ENCODE results near the gene KIDINS220.

DNA sequence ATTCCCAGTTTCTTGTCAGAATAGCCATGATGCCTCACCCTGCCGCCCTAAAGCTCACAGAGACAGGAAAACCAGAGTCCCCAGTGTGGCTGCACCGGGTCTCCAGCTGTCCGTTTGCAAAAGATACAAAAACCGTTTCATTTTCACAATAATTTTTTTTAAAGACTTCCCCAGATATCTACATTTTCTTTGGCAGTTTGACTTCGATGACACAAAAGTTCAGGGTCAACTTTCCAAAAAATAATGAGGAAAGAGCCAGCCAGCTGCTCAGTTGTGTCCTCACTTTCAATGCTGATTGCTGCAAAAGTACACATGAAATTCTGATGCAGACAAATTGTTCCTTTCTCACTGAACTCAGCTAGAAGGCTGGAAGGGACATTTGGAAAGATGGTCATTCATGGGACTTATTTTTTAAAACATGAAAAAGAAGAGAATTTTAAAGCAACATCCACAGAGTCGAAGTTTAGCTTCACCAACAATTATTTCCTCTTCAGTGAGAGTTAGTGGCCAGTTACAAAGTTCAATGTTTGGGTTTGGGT lies 442.9 kb upstream of the ID2 start:
- PRO-cap, 3 experiments: no peak in any of the 3 experiments
- RAMPAGE, long total RNA: no peak

DNA sequence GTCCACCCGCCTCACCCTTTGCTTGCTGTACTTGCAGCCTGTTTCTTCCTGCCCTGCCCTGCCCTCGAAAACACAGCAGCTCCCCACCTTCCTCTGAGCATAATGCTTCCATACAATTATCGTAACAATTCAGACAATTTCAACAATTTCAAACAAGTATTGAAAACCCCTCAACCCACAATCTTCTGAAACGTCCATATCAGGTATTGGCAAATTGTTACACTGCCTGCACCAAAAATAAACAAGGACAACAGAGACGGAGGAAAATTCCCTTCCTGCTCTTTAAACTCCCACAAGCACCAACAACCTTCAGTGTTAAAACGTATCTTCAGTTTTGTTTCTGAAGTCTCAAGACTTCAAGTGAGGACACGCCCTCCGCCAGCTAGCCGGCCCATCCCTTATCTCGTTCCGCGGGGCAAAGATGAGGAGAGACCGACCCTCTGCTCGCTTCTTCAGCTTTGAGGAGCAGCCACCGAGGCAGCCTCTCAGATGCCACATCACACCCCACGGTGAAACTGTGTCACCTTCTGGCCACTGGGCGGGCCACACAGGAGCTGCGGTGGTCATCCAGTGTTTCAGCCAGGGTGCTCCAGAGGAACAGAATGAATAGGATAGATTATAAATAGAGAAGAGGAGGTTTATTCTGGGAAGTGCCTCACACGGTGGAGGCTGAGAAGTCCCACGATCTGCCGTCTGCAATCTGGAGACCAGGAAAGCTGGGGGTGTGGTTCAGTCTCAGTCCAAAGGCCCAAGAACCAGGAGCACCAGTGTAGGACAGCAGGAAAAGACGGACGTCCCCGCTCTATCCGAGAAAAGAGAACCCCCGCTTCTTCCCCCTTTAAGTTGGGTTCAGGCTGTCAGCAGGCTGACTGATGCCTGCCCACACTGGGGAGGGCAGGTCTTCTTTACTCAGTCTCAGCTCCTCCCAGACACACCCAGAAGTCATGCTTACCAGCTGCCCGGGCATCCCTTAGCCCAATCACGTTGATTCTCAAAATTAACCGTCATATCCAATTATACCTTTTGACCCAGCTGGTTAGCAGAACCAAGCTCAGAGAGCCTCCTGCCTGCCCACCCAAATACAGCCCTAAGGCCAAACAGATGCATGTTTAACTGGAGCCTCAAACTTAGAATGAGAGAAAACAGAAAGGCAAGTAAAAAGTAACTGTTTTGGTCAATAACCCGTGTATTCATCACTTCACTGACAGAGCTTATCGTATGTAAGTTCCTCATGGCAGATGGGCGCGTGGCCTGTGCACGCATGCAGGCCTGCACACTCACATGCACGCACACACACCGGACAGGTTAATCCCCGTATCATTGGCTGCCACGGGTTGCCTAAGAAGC lies 399.7 kb upstream of the ID2 start:
- PRO-cap, 3 experiments: no peak in any of the 3 experiments
- RAMPAGE, long total RNA: no peak

DNA sequence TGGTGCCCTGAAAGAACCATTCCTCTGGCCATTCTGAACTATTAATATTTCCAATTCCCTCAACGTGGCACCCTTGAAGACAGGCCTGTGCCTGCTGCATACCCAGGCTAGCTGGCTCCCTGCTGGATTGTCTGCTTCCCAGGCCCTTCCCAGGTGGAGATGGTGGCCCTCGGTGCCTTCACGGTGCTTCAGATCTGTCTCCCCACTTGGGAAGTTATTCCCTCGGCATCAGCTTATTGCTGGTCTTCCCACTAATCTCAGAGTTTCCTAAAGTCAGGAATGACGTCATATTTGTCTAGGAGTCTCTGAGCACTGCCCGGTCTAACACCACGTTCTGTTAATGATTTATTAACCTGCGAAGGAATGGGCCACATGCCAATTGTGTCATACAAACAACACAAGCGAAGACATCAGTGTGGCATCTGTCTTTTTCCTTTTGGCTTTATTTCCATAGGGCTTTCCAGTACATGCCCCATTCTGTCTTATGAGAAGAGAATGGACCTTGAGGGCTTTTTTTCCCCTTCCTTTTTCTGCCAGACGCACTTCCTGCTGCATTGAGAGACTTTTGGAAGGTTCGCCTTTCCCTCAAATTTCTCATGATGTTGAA lies 269.7 kb upstream of the ID2 start:
- PRO-cap, 3 experiments: no peak in any of the 3 experiments
- RAMPAGE, long total RNA: no peak

DNA sequence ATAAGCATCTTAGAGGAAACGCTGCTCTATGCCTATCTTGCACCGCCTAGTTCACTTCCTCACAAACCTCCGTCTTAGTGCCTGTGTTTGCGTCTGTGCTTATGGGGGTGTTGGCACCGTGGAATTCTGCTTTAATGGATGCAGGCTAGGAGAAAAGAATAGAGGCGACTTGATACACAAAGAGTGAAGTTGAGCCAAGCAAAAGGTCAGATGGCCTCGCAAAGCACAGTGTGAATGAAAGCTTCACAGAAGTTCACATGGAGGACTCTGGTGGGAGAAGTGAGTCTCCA lies 255.2 kb upstream of the ID2 start:
- PRO-cap, 3 experiments: no peak in any of the 3 experiments
- RAMPAGE, long total RNA: no peak

DNA sequence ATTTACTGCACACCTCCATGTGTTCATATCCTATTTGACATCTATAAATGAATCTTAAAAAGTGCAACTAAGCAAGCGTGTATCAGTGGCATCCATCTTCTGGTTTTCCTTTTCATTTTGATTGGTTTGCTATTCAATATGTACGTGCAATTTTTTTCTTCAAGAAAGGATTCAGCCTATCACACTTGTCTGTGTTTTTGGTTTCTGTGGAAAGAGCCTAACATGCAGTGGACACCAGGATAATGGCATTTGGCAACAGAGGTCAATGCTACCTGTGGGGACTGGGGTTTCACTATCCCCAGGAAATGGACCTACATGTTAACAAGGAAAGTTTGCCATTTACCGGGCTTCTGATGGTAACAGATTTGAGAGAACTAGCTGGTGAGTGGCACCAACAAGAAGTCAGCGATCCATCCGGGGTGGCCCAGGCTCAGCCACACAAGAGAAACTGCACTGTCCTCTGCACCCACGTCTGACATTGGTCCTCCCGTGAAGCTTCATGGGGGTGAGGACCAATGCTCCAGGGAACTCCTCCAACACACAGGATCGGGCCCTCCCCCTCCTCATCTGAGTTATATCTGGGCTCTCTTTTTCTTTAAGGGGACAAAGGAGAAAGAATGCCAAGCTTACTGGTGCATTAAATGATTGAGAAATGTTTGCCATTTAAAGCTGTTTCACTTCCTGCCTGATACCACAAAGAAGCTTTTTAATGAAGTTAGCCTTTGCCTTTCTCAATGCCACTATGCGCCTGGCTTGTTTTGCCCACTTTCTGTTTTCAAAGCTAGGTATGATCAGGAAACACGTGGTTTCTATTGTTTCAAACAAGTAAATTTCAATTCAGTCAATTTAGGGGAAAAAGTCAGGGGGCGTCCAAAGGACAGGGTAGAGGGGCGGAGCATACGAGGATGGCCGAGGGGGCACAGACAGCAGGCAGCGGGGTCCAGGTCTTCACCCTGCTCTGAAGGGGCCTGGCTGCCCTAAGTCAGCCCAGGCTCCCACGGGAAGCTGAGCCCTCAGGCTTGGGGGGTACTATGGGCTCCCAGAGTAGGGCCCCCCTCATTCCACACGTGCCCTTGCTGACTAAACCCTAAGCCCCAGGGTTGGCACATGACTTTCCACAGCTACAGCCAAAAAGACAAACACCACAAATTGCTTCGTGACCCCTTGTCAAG lies 204.2 kb upstream of the ID2 start:
- PRO-cap, 3 experiments: no peak in any of the 3 experiments
- RAMPAGE, long total RNA: no peak

GRCh38 chr2:8491342-8491615 lies 190.6 kb upstream of the ID2 start:
- PRO-cap, 3 experiments: no peak in any of the 3 experiments
- RAMPAGE, long total RNA: no peak

GRCh38 chr2:8515975-8516313 lies 165.9 kb upstream of the ID2 start:
- PRO-cap, 3 experiments: no peak in any of the 3 experiments
- RAMPAGE, long total RNA: no peak

DNA sequence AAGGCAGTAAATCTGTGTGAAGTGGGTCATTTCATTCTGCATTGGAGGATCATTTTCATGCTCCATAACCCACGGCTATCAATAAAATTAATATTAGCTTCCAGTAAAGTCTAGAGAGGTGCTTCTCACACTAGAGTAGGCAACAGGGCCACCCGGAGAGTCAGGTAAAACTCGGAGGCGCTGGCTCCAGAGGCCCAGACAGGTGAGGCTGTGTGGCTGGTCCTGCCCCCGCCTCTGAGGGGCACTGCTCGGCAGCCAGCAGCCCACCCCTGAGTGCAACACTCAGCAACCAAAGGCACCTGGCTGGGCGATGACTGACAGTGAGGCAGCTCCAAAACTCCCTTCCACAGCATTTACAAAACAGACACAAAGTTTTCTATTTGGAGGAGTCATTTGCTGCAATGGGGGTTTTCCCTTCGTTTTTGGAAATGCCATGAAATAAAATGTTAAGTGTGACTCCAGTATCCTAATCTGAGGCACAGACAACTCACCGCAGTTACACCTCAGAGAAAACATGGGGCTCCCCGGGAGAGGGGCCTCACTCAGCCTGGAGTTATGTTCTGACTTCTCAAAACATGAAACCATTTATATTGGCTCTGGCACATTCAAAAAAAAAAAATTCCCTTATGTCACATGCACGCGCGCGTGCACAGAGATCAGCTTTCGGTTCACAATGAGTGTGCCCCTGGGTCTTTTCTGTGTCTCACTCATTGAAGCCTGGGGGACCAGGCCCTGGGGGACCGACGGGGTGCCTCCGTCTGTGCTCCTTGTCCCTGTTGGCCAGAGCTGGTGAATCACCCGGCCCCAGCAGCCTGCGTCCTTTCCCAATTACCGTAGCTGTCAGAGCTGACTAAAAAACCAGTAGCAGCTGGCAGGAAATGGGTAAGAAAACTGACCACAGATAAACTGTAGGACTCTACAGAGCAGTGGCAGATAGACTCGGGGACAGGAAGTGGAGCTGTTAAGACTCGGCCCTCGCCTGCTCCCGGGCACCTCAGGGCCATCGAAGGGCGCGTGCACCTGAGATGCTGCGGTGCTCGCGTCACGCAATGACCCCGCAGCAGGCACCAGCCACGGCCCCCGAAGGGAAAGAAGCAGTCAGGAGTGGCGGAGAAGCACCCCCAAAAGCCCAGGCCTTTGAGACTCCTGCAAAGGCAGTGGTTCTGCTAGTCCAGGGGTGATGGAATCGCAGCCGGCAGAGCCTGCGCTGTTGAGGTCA lies 138.5 kb upstream of the ID2 start:
- PRO-cap, 3 experiments: no peak in any of the 3 experiments
- RAMPAGE, long total RNA: no peak

GRCh38 chr2:8583484-8584162 lies 98.2 kb upstream of the ID2 start:
- PRO-cap, 3 experiments: peak in 1 of 3 experiments; most common plus-strand start chr2:8584003 (in 1)
- RAMPAGE, long total RNA: no peak

DNA sequence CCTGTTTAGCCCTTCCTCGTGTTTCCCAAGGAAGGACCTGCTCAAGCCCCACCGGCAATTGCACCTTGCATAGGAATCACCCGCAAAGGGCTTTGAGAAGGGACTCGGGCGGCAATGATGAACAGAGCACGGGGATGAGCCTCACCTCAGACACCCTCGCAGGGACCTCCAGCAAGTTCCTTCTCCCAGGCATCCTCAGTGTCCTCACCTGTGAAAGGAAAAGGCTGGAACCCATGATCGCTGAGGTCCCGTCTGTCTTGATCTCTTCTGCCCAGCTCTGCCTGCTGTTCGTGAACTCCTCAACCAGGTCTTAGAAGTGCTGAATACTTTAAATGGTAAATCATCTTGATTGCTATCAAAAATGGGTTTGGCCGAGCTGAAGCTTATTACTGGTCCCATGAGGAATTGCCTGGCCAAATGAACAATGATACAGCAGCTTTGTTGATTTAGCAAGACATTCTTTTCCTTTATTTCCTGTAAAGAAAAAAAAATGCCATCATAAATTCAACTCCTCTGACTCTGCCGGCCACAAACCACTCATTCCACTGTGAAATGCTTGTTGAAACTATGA lies 74.4 kb upstream of the ID2 start:
- PRO-cap, 3 experiments: no peak in any of the 3 experiments
- RAMPAGE, long total RNA: no peak

DNA sequence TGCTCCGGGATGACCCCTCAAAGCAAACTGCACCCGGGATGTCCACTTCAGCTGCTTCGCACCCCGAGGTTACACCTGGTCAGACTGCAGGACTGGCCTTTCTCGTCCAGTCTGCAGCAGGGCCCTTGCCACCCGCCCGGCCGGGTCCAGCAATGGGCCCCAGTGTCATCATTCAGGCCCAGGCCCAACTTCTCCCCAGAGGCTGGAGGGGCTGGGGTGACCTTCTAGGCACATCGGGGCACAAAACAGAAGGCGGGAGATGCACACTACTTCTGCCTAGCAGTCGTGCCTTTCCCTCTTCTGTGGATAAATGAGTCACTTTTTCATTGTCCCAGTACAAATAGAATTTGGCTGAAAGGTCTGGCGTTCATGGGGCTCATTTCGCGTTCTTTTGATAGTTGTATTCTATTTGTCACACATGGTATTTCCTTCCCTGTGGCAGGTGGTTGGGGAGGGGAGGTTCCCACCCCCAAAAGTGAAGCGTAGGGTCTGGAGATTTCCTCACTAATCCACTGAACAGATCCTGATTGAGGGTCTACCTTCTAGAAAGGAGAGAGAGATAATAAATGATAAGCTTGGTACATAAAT lies 56.9 kb upstream of the ID2 start:
- PRO-cap, 3 experiments: no peak in any of the 3 experiments
- RAMPAGE, long total RNA: no peak

DNA sequence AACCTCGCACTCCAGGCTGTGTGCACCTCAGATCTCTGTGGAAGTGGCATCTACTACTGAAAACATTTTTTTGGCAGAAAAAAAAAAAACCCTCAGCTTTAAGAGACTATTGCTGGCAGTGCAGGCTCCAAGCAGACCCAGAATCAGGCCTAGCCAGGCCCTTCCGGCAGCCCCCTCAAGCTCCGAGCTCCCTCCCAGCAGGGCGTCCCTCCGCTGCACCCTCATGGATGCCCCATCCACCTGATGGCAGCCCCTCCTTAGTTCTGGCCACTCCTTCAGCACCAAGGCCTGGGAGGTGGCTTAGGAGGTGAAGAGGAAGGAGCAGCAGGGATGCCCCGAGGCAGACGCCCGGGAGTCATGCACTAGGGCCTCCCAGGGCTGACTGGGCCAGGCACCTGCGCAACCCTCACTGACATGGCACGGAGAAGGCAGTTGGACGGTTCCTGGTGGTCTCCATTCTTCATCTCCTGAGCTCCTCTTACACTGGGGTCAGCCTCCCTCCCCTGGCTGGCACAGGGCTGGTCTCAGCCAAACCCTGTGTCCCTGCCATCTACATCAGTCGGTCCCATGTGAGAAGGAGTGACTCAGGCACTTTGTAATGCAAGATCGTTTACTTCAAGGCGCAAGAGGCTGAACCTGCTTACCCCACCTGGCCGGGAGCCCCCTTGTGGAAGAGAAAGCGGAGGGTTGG lies 53.6 kb upstream of the ID2 start:
- PRO-cap, 3 experiments: no peak in any of the 3 experiments
- RAMPAGE, long total RNA: no peak

GRCh38 chr2:8663966-8664291 lies 17.9 kb upstream of the ID2 start:
- PRO-cap, 3 experiments: no peak in any of the 3 experiments
- RAMPAGE, long total RNA: no peak

DNA sequence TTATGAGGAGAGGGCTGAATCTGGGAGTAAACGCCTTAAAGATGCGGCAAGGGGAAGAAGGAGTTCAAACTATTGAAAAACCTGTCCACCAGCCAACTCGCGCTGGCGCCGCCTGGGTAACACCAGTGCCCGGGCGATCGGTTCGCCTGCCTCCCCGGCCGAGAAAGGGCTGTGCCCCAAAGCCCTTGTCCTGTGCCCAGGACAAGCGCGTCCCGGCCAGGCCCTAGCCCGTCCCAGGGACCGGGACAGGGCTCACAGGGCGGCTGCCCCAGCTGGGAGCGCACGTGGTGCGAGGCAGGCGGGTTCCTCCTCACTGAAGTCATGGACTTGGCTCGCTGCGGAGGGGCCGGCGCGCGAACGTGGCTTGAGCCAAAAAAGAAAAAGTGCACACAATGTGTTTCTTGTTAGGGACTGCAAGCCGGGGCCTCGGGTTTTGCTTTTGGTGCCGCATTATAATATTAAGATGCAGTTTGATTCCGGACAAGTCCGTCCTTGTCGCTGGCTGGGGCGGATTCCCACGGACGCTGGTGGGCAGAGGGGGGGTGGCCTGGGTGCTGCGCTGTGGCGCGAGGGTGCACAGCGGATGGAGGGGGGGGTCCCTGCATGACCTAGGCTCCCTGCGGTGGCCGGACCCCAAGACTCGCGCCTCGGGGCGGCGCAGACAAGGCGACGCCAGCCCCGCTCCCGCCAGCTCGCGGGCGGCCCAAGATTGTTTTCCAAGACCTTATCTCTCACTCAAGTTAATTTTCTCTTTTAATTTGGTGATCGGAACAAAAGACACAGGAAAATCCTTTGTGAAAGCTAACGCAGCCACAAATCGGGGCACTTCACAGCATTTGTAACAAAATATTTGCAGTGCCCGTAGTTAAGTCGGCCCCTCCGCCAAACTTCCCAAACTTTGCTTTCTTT lies 5.2 kb upstream of the ID2 start:
- PRO-cap, 3 experiments: peak in 2 of 3 experiments; most common plus-strand start position 322 of the sequence (in 2)
- RAMPAGE, long total RNA: no peak

GRCh38 chr2:8678606-8679608 lies 2.9 kb upstream of the ID2 start:
- PRO-cap, 3 experiments: peak in 2 of 3 experiments; most common plus-strand start chr2:8678948 (in 2); most common minus-strand start chr2:8678811 (in 1)
- RAMPAGE, long total RNA: no peak

DNA sequence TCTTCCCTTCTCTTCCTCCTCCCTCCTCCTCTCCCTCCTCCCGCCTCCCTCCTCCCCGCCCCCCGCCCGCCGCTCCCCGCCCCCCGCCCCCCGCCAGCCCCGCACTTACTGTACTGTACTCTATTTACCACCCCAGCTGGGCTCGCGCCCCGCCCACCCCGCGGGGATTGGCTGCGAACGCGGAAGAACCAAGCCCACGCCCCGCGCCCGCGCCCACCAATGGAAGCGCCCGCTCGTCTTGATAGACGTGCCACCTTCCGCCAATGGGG lies 204 bp upstream of the ID2 start:
- PRO-cap, 3 experiments: peak in 3 of 3 experiments; most common minus-strand start position 98 of the sequence (in 1)
- RAMPAGE, long total RNA: no peak

GRCh38 chr2:8685528-8686346 lies 3.9 kb downstream of the ID2 start:
- PRO-cap, 3 experiments: no peak in any of the 3 experiments
- RAMPAGE, long total RNA: no peak

- PRO-cap, 3 experiments: no peak in any of the 3 experiments
- RAMPAGE, long total RNA: no peak
Observed at GRCh38 chr2:8729675-8730473, 48.0 kb downstream of the ID2 start.

DNA sequence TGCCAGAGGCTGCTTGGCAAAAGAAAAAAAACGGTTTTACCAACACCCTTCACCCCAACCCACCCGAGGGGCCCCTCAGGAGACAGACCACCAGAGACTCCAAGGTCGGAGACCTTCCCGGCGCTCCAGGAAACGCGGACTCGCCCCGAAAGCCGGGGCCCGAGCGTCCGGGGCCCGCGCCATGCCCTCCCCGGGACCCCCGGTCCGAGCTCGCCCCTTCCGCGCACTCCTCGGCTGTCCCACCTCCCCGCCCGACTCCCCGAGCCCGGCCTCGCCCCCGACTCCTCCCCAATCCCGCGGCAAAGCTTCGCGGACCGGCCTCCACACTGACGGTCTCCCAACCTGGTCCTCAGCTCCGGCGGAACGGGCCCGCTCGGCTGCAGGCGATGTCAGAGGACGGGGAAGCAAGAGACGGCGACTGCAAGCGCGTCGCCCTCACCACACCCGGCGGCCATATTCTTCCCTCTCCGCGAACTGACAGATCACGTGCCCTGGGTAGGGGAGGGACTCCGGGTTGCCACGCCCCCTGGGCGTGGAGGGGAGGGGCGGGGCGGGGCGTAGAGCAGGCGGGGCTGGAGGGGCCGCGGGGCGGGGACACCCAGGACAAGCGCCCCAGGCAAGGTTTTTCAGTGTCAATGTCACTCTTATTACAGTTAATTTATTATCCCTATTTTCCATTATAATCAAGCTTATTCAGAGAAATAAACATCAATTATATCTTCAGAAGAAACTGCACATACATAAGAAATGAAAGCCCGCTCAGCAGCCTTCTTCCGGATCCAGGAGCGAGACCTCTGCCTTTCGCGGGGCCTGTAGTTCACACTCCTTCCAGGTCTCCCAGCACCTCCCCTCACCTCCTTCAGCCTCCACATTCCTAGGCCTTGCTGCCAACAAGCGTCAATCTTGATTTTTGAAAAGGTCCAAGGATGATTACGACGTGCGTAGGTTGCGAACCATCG lies at the start of gene KIDINS220:
TSS of gene KIDINS220 (minus strand) at position 476 of the 959 bp plus-strand sequence.
- PRO-cap, 3 experiments: peak in 3 of 3 experiments; most common plus-strand start position 565 of the sequence (in 1); most common minus-strand start position 476 of the sequence (in 2)
- RAMPAGE, long total RNA: start-site peak on the minus strand centred at position 459 of the sequence, 28 bp wide, 914 and 117 reads in 2 replicates

GRCh38 chr2:9002570-9003358 lies 720 bp downstream of the MBOAT2 start:
- PRO-cap, 3 experiments: no peak in any of the 3 experiments
- RAMPAGE, long total RNA: no peak